ENCODE results near the gene BICRA.

DNA sequence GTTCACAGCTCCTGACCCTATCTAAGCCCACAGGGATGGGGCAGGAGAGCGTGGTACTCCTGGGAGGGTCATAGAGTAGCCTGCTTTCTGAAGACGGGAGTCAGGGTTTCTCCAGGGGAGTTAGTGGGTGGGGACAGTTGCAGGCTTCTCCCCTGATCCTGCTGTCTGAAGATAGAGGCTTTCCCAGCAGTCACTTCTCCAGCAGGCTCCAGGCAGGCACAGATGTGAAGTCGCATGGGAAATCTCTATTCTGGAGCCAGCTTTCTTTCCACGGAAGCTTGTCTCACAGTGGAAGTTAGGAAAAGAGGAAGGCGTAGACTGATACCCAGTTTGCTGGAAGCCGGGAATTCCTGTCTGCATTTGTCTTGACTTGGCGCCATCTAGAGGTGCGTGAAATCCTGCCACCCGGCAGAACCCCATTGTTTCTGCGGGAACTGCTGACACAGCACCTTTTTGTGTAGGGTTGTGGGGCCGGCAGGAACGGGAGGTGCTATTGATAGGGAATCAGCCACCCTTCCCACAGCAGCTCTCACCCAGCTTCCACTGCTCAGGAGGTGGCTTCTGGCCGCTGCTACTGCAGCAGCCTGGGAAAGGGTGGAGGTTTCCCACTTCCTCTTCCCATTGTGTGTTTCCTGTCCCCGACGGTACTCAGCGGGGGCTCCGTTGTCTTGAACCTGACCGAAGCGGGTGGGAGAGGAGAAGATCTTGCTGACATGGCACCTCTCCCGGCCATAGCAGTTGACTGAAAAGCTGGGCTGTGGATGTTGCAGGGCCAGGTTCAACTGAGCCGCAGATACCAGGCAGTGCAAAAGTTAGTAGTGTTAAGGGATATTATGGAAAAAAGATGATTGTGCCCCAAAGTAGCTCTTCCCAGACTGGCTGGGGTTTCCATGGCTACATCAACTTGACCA, 28.4 kb upstream of the NPAS1 start:
- PRO-cap: no peak

- PRO-cap: no peak
These were observed 20.4 kb downstream of the ZC3H4 start for GRCh38 chr19:47093177-47093575.

DNA sequence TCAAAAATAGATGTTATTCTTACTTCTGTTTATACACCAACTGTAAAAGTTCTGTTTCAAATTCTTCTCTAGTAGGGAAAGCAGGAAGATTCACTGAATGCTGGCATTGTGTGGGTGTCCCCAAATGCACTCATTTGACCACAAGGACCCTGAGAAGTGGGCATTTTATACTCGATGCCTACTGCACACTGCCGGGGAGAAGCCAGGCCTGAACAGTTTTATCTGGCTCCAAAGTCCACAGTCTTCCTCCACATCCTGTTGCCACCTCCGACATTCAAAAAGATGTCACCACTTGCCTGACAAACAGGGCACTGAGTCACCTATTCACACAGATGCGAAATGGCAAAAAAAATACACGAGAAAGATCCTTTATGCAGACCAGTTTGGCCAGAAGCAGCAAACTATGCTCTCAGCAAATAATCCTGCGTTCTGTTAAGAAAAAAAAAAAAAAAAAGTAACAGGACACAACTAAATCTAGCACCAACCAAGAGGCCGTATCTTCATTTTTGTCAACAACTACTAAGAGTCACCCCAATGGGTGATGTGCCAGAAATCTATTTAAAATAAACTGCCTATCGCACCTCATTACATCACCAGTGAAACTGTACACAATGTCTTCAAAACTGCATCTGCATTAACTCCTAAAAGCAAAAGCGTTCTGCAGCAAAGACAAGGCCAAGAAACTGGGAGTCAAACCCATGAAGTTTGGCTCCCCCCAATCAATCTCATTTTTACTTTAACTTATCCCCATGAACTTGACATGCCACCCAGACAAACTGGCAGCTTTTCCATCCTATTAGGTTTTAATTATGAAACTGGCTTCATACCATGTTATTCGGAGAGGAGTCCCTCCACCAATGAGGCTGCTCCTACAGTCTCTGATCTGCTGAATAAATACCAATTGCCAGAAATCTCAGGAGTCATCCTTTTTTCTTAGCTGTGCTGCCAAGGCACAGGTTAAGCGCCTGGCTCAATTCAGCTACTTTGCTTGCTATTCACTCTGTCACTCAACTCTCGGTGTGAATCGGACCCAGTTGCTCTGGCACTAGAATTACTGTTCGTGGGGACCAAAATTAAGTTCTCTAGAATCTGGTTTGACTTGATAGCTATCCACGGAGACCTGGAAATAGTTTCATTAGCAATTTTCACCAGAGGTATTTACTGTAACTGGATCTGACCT, 6.0 kb downstream of the ZC3H4 start:
- PRO-cap: no peak

GRCh38 chr19:47145768-47146357, 15.2 kb downstream of the SAE1 start:
- PRO-cap: no peak

- PRO-cap: bidirectional peak, plus-strand start at chr19:47228089, minus-strand start at chr19:47227989
These were observed 3.4 kb downstream of the BBC3 start for GRCh38 chr19:47227350-47228213.

DNA sequence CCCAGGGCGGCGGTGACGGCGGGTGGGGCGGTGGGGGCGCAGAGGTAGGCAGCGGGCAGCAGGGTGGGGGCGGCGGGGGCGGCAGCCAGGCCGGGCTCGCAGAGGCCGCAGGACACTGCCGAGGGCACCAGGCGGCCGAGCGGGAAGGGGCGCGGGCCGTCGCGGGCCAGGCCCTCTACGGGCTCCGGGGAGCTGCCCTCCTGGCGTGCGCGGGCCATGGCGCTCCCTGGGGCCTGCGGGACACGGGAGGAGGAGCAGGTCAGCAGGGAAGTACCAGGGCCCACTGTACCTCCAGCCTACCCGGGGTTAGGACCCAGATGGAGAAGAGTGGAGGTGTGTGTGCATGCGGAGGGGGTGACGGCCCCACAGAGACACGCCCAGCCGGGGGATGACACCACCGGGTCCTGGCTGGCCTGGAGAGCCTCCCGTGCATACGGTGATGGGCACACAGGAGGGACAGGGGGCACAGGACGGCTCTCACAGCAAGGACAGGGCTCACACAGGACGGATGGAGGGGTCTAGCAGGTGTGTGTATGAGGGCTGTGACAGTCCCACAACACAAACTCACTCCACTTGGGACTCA, 2.7 kb downstream of the BBC3 start:
- PRO-cap: unidirectional peak, plus-strand start at position 130 of the sequence

- PRO-cap: bidirectional peak, plus-strand start at chr19:47229609, minus-strand start at chr19:47229556
These were observed 1.7 kb downstream of the BBC3 start for GRCh38 chr19:47229188-47229813.

- PRO-cap: bidirectional peak, plus-strand start at chr19:47230518, minus-strand start at chr19:47230353; unidirectional peak, plus-strand start at chr19:47230708
These were observed 820 bp downstream of the BBC3 start for GRCh38 chr19:47229814-47230943.

- PRO-cap: no peak
These were observed 2.1 kb upstream of the INAFM1 start for GRCh38 chr19:47272636-47272923.

DNA sequence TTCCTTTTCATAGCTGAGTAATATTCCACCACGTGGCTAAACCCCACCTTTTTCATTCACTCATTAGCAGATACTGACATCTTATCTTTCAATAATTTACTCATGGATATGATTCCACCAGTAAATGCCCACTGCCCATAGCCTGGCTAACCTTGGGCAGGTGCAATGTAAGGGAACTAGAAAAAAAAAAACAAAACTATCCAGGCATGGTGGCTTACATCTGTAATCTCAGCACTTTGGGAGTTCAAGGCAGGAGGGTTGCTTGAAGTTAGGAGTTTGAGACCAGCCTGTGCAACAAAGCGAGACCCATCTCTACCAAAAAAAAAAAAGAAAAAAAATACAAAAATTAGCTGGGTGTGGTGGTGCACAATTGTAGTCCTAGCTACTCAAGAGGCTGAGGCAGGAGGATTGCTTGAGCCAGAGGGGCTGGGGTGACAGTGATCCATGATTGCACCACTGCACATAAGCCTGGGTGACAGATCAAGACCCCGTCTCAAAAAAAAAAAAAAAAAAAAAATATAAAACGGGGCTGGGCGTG, 7.1 kb downstream of the C5AR1 start:
- PRO-cap: no peak

GRCh38 chr19:47375739-47376568, 26.8 kb downstream of the DHX34 start:
- PRO-cap: no peak

- PRO-cap: no peak
These were observed 32.8 kb downstream of the DHX34 start for GRCh38 chr19:47381727-47382414.

GRCh38 chr19:47389230-47389787, 30.0 kb downstream of the MEIS3 start:
- PRO-cap: no peak

GRCh38 chr19:47446909-47448048, 24.4 kb downstream of the SLC8A2 start:
- PRO-cap: no peak

DNA sequence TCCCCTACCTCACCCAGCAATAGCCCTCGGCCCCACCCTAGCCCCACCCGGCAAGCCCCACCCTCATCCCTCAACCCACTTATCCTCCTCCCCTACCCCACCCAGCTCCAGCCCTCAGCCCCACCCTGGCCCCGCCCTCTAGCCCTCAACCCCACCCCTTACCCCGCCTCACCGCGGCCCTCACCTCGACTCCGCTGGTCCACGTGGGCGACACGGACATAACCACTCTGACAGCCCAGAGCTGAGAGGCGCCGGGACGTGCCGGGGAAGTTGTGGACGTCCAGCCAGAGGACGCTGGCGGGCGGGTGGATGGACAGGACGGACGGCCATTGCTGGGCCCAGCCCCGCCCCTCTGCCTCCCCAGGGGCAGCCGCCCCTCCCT, 3.9 kb downstream of the KPTN start:
- PRO-cap: no peak

GRCh38 chr19:47484895-47485135, 796 bp upstream of the KPTN start:
- PRO-cap: no peak

- PRO-cap: no peak
These were observed 4.6 kb downstream of the NAPA start for GRCh38 chr19:47509956-47511058.

DNA sequence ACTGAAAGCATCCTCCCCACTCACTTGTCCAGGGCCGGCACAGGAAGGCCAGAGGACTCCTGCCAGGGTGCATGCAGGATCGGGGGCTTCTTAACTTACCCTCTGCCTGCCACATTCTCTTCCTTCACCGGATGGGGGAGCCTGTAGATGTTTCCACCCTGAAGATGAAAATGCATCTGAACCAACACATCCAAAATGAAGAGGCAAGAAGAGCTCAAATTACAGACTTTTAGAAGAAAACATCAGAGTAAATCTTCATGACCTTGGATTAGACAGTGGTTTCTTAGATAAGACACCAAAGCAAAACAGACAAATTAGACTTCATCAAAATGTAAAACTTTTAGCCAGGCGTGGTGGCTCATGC, 25.9 kb upstream of the NAPA start:
- PRO-cap: no peak

- PRO-cap: bidirectional peak, plus-strand start at chr19:47608855, minus-strand start at chr19:47608669; bidirectional peak, plus-strand start at chr19:47609135, minus-strand start at chr19:47609036
These were observed at the start of gene BICRA for GRCh38 chr19:47608794-47609327. BICRA (plus strand) TSS chr19:47609134.

GRCh38 chr19:47613198-47613646, 4.3 kb downstream of the BICRA start:
- PRO-cap: no peak